Osteocyte (in vitro differentiated cells): ENCODE measurements around the gene ADCY6.

DNA sequence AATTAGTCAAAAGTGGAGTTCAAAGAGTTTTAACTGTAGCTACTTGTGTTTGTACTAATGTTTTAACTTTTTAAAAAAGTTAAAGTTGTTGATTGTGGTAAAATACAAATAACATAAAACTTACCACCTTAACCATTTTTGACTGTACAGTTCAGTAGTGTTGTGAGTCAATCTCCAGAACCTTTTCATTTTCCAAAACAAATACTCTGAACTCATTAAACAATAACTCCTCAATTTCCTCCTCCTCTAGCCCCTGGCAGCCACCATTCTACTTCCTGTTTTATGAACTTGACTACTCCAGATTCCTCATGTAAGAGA is 299.1 kb upstream of the AMIGO2 start:
- PRO-cap = no peak

DNA sequence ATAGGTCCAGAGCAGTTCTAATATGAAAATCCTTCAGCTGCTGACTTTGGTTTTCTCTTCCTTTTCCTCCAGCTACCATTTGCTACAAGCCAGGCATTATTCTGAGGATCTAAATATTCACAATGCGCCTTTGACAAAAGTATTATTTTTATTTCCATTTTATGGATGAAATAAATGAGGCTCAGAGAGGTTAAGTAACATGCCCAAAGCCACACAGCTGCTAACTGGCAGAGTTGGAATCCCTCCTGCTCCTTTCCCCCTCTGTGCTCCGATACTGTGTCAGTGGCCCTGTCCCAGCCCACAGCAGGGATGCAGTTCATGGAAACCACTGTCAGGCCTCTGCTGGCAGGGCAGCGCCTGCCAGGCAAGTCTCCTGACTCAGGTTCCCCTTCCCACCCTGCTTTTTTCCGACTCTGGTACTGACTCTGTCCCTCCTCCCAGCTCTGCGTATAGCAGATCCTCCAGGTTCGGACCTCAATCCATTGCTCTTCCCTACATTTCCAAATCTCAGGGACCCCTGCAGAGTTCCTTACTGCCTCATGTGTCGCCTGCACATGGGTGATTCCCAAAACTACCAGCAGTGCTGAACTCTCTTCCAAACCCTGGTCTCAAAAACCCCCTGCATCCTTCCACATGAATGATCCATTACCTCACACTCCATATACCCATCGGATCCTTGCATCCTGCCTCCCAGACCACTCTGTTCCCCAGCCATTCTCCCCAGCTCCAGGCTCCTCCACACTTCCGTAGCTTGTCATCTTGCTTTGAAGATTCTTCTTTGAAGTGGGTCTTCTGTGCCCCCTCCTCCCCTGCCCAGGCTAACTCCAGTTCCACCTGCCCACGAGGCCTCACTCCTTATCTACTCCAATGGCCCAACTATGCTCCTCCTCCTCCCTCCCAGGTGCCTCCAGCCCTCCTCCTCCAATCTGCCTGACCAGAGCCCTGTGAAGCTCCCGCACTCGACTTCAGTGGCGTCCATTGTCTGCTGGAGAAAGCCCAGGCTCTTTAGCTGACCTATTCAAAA is 14.0 kb downstream of the RAPGEF3 start:
- PRO-cap = no peak

GRCh38 chr12:47755480-47756677 is 2.8 kb downstream of the RAPGEF3 start:
- PRO-cap = no peak

- PRO-cap = no peak
Measured at GRCh38 chr12:47768344-47768961, 4.6 kb upstream of the SLC48A1 start.

- PRO-cap = no peak
Measured at GRCh38 chr12:47782610-47783607, 9.9 kb downstream of the SLC48A1 start.

GRCh38 chr12:47801960-47802817 is 17.5 kb downstream of the HDAC7 start:
- PRO-cap = no peak

DNA sequence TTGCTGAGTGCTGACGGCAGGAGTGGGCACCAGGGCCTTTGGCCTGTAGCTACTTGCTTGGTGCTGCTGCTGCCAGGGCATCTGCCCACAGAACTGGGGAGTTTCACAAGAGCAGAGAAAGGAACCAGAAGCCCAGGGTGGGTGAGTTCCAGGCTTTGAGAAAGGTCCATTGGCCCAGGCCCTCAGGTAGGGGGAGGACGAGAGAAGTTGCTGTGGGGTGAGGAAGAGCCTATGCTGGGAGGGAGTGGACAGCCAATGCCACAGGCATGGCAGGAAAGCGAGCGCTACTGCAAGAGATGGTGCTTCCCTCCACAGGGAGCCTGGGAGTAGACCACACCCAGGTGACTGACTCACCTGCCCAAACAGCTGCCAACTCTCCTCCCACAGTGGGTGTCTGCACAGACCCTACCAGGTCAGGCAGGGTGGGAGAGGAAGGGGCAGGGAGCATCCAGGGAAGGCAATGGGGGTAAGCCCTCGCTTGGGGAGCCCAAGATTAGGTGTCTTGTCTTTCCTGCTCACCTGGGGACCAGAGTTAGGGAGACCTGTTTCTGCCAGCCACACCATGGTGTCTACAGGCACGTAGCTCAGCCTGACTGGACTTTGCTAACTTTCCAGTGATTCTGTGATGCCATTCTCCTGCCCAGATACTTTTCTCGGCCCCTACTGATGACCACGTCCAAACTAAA is 39.1 kb upstream of the HDAC7 start:
- PRO-cap = no peak

- PRO-cap = no peak
Measured at GRCh38 chr12:47905261-47905994, 634 bp upstream of the VDR start.

- PRO-cap = no peak
Measured at GRCh38 chr12:47912367-47912875, 7.6 kb upstream of the VDR start.

GRCh38 chr12:48188383-48188797 is 4.9 kb downstream of the CCDC184 start:
- PRO-cap = no peak

DNA sequence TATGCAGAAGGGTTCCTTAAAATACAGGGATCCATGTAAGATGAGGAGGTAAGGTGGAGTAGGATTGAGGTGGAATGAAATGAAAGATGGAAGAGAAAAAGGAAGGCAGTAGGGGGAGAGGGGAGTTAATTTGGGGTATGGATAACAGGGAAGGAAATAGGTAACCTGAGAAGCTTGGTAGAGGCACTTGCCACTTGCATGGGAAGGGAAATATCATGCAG is 2.2 kb downstream of the OR10AD1 start:
- PRO-cap = no peak

GRCh38 chr12:48664633-48665035 is 17.4 kb downstream of the KANSL2 start:
- PRO-cap = no peak

DNA sequence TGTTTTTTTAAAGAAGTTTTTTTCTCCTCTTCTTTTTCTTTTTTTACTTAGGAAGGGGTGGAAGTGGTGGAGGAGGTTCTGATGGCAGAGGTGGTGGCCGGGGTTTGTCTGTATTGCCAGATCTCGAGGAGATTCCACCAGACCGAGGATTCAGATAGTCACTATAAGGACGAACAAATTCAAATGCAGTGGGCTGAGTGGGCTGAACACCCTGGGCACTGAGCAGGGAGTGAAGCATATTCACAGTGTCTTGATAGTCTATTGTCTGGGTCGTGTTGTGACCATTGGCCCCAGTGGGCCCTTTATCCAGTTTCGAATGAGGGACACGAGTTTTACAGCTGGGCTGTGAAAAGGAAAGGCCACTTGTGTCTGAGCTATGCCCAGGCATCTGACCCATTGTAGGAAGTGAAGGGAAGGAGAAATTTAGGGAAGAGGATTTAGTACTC is 11.0 kb upstream of the KANSL2 start:
- PRO-cap = no peak

GRCh38 chr12:48788448-48789249 is at the start of gene ADCY6:
Gene ADCY6, minus strand, starts transcription at chr12:48789089.
- PRO-cap = bidirectional peak, plus-strand start at chr12:48789101, minus-strand start at chr12:48789039

- PRO-cap = no peak
Measured at GRCh38 chr12:48813416-48813970, 4.8 kb upstream of the CACNB3 start.

GRCh38 chr12:48850865-48851309 is 1.1 kb downstream of the DDX23 start:
- PRO-cap = no peak

DNA sequence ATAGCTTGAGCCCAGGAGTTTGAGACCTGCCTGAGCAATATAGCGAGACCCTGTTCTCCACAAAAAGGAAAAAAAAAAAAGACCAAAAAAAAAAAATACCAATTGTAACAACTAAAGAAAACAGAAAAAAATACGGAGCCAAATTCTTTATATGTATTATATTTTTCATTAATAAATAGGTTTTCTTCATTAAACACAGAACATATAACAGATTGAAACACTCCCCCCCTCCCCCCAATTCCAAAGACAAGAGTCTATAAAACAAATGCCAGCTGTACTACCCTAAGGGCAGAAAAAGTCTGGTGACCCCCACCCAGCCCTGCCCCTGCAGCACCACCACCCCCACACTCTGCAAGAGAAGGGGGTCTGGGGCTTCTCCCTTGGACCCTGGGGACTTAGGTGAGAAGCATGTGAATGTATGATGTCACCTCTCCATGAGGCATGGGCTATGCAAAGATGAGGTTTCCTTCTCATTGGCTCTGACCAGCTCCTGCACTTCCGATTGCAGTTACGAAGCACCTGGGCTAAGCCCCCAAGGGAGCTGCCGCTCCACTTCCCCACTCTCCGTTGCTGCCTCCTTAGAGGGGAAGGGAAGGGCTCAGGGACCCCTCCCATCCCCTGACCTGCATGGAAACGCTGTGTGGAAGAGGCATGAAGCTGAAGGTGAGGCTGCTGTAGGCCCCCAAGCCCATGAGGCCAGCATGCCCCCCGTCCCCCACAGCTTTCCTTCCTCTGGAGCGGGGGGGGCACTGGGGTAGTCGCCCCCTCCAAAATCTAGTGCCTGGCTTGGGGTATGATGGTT is 5.2 kb upstream of the DDX23 start:
- PRO-cap = no peak

DNA sequence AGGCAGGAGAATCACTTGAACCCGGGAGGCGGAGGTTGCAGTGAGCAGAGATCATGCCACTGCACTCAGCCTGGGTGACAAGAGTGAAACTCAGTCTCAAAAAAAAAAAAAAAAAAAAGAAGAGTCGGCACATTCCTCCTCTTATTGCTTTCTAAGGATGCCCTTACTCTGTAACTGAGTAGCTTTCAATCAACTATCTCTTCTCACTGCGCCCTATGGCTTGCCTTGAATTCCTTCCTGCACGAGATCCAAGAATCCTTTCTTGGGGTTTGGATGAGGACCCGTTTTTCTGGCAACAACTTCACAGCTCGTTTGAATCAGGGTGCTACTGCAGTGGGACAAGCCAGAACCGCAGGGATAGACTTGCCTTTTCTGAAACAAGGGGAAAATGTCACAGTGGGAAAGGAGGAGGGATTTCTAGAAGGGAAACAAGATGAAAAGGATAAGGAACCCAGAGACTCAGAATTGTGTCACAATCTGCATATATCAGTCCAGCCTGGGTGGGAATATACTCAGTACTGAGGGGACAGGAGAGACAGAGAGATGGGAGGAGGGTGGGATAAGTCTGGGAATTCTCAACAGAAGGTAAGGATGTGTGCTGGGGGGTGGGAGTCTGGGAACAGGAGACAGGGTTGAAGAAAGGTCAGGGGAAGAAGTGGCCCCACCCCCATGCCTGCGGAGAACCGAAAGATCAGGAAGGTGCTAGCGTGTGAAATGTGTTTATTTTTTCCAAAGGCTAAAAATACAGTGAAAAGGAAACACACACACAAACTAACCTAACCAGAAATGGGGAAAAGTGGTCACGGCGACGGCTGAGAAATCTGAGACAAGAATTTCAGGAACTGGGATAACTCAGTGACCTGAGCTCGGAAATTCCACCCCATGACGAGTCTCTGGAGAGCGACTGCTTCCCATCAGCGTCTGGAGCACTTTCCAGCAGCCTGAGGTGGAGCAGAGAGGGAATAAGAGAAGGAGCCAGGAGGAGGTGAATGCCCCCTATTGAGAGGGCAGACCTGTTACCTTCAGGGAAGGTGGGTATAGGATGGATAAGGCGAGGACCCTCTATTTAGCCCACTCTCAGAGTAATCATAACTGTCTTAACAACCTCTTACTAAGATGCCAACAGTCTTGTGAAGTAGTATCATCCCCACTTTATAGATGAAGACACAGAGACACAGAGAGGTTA is 16.4 kb upstream of the RND1 start:
- PRO-cap = no peak

- PRO-cap = no peak
Measured at GRCh38 chr12:48925881-48926166, 532 bp upstream of the FKBP11 start.

GRCh38 chr12:48997982-48999162 is 803 bp downstream of the DDN start:
- PRO-cap = no peak